Neutrophil (primary cell): ENCODE measurements around the gene THSD4.

DNA sequence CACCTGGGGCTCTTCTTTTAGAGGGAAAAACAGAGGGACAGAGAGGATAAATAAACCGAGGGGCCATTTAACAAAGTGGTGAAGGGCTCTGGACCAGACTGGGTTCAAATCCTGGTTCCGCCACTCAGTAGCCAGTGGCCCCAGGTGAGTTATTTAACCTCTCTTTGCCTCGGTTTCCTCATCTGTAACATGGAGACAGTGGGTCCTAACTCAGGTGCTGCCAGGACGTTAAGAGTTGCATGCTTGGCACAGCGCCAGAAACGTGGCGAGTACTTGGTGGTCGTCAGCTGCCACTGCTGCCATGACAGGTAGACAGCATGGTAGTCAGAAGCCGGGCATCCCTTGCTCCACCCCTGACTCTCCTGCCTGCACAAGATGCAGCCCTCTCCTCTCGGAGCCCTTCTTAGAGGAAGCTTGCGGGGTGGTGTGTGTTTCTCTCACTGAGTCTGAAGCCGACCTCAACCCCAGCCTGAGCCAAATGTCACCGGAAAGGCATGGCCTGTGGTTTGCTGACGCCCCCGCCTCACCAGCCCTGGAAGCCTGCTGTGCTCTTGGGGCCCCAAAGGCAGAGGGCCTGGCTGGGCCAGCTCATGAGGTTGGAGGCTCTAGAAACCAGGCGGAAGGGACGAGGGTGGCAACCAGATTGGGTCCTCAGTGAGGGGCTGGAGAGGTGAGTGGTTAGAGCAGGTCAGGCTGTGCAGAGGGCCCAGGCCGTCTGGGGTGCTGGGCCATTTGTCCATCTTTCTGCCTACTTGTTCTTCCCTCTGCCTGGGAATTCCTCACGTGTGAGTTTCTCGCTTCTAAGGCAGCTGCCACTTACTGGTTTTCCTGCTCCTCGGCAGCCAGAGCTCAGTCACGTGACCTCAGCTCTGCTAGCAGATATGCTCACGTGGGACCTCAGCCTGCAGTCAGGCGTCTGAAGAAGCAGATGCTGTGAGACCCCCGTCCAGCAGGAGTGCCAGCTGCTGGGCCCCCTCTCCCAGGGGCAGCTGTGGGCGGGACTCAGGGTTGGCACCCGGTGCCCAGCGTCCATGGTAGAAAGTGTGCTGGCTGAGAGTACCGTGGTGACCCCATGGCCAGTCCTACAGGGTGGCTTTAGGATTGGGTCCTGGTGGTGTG is 160.9 kb upstream of the TLE3 start:
- PRO-cap: no peak

GRCh38 chr15:70505419-70506196 is 257.8 kb downstream of the UACA start:
- PRO-cap: unidirectional peak, minus-strand start at chr15:70505665

- PRO-cap: bidirectional peak, plus-strand start at chr15:70509499, minus-strand start at chr15:70509298
These were observed 254.1 kb downstream of the UACA start for GRCh38 chr15:70509096-70509821.

GRCh38 chr15:70668737-70669429 is 94.5 kb downstream of the UACA start:
- PRO-cap: no peak

- PRO-cap: no peak
These were observed 21.5 kb downstream of the UACA start for GRCh38 chr15:70741855-70742282.

- PRO-cap: no peak
These were observed 1.5 kb downstream of the UACA start for GRCh38 chr15:70761784-70762329.

- PRO-cap: no peak
These were observed at the start of gene THSD4 for GRCh38 chr15:71115193-71116017. Gene THSD4, plus strand, starts transcription at chr15:71115471.

DNA sequence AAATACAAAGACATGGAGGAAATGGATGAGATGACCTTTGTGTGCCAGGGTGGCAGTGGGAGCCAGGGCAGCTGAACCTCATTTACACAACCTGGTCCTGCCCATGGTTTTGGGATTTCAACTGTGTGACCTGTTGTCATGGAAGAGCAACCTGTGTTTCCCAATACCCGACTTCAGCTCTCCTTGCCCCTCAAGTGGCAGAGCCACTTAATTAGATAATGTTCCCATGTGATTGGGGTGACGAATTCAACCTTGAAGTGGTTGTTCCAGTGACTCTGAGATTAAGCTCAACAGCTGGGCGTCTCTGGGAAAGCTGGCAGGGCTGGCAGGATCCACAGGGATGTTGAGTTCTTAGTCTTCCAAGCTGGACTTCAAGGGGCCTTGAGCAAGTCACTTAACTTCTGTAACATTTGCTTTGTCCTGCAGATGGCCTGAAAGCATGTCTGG is 71.0 kb downstream of the THSD4 start:
- PRO-cap: no peak

GRCh38 chr15:71214143-71214568 is 98.9 kb downstream of the THSD4 start:
- PRO-cap: no peak

DNA sequence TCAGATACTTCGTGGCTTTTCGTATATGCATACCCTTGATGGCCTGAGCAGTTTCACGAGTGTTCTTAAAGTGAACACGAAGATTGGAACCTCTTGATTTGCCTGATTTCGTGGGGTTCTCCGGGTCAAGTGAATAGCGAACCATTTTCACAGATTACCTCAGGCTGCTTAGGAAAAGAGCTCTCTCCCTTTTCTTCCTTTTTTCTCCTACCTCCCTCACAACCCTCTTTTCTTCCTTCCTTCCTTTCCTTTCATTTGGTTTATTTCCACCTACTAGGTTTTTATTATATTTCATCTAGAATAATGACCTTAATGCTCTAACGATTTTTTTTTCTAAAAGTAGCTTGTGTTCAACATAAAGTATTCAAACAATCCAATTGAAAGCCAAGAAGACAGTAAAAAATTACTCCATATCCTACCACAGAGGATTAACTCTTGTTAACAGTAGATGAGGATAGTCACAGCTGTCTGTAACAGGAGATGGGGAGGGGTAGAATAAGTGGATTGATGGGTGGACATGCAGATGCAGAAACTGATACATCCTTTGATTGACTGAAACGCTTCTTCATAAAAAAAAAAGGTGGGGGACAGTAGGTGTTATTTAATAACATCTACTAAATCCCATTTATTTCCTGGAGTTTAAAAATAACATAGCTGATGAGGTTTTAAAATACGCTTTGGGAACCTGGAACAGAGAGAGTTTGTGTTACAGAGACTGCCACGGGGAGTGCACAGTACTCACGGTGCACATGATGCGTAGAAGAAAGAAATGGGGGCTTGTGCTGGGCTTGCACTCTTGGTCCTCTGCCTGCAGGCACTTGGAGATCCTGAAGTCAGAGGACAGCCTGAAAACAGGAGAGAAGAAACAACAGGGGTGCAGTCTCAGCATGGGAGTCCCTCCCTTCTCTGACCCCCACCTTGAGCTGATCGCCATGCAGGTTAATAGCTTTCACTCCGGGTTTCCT is 226.6 kb downstream of the THSD4 start:
- PRO-cap: no peak

- PRO-cap: no peak
These were observed 296.8 kb downstream of the THSD4 start for GRCh38 chr15:71411732-71412761.

GRCh38 chr15:71508004-71508668 is 302.2 kb upstream of the NR2E3 start:
- PRO-cap: no peak

DNA sequence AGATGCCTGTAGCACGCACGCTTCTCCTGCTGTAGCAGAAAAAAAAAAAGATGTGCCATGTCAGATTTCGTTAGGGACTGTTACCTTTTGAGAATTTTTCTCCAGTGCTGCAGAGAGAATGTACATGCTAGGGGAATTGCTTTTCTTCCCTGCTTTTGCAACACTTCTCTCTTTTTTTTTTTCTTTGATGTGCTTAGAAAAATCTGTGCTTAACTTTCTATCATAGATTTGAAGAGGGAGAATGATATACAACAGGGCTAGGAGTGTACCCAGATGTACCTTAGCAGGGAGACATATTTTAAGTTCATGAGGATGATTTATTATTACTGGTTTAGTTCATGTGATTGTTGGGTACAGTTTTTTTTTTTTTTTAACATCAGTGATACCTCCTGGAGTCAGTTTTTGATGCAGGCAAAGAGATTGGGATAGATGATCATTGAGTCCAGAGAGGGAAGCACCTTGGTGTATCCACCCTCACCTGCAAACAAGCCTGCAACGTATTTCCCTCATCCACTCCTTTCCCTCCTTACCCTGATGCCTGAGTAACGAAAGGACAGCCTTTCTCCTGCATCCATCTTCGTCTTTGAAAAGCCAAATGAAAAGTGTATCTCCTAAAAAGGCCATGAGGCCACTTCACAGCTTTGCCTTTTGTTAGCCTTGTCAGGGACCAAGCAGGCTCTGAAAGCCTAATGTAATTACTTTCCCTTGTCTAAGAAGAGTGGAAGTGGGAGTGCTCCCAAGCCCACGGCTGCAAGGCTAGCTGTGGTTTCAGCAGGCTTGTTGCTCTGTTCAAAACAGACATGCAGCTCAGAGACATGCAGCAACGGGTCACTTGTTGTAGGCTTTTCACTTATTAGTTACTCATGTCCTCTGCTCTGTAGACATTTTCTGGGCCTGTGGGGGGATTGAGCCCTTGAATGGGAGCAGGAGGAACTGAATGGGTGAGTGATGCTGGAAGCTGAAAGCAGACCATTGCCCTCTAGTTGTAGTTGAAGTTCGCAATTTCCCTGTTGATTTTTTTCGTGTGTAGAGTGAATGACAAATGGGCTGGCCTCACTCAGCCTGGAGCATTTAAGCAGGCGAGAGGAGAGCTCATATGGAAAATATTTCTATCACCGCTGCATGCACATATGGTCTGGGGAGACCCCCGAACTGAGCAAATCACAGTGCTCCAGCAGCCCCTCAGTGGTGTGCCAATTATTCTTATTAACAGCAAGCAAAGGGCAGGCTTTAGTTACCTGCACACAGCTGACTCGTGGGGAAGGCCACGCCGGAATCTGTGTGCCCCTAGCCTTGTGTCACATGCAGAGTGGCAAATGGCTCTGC is 262.1 kb upstream of the NR2E3 start:
- PRO-cap: no peak

DNA sequence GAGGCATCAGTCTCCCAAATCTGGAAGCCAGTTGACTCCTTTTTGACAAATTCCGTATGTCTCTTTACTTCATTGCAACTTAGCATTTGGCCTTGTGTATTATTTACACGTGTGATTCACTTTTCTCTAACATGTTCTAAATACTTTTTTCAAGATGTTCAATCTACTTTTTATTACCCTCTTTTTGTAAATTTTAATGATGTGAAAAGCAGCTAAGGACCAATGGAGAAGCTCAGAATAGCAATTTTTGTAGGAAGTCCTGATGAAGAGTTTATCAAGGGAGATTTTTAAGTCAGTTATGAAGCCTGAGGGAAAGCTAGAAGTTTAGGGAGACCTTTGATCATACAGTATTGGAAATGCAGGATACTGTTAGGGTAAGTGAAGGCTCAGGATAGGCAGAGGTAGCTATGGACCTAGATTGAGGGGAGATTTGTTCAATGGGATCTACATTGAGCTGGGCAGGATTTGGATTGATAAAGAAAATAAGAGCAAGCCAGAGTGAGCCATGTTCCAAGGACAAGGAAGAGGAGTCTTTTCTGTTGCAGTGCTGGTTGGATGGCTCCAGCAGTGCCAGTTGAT is 187.8 kb upstream of the NR2E3 start:
- PRO-cap: no peak

DNA sequence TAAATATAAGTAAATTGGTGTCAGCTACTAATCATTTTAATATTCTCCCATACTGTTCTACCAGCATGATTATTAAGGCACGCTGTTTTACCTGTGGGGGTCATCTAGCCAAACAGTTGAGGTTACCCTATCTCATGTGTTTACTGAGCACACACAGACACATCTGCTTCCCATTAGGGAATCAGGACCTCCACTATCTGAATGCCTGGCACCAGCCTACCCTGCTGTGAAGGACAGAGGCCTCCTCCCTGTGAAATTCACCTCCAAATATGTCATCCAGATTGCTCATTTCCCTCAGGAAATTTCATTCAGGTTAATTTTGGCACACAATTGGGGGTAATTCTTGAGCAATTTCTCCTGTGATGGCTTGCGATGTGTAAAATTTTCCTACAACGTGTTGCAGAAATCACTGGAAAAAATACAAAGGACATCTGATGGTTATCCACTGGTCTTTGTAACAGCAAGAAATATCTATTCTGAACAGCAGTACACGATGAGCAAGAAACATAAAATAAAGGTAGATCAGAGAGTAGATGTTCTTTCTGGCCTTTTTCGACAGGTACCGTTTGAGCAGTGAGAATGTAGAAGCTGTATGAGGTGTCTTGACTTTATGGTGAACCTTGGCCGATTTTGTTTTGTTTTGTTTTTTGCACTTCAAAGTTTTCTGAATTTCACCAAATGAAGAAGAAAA is 155.5 kb upstream of the NR2E3 start:
- PRO-cap: no peak

DNA sequence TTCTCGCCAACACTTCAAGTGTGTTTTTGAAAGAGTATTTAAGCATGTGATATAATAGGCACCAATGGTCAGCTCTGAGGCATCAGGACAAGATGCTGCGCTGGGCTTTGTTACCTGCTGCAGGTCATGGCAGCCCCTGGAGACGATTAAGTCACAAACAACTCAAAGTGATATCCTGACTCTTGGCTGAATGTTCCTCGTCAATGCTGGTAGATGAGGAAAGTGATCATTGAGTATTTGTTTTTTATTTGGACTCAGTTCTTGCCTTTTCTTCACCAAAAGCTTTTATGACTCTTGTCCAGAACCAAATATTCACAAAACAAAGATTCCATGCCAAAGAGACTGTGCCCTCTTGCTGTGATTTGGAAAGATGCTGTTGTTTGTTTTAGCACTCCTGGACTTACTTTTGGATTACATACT is 133.3 kb upstream of the NR2E3 start:
- PRO-cap: no peak

DNA sequence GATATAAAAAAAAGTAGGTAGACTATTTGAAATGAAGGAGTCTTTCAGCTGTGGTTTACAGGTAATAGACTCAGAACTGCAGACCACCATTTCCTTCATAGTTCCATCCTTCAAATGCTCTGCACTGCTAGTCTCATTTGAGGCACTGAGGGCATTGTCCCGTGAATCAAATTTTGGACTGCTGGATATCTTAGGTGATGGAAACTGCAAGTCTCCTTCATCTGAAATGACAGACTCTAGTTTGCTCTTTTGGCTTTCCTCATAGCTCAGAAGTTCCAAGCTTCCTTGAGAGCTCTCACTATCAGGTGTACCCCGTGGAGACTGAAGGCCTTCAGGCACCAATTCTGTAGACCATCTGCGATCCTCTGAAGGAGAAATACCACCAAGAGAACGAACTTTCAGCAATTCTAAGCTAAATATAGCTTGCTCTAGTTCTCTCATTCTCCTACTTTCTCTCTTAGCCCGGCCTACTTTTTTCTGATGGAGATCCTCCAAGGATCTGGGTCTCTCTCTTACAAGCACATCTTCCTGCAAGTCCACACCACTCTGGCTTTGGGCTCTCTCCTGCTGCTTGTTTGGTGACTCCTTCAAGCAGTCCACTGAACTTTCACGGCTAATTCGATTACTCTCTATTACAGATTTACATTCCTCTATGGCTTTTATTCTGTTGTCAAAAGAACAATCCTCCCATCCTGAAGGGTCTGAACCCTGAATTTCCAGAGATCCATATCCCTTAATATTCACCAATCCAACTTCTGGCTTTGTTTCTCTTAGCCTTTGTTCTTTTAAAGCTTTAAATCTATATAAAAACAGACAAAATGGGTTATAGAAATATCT is 88.1 kb downstream of the NR2E3 start:
- PRO-cap: no peak

GRCh38 chr15:71925395-71925750 is 115.0 kb downstream of the NR2E3 start:
- PRO-cap: no peak

DNA sequence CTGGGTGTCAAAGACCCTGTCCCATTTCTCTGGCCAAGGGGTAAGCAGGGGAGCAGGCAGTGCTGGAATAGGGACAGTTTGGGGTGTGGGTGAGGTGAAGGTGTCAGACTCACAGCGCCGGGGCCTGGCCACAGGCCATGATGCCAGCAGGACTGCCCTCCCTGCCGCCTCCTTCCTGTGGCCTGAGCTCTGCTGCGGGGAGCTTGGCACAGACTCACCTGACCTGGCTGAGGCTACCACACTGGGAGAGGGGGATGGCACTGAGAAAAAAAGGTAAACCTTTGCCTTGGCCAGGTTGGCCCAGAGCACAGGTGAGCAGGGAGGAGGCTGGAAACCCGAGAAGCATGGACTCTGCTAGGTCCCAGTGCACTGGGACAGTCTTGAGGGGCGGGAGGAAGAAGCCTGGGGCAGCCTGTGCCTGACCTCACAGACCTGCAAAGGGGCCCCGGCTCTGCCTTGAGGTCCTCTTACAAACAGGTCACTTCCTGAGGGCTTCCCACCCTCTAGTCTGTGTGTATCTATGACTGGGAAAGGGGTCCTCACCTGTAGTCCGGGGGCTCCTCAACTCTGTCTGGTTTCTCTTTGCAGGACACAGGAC is 28.2 kb downstream of the GRAMD2A start:
- PRO-cap: no peak

- PRO-cap: no peak
These were observed 27.4 kb downstream of the GRAMD2A start for GRCh38 chr15:72169932-72170845.